ENCODE results near the genes ETFB and ZNF649.

GRCh38 chr19:49997856-49998193 is 27.3 kb downstream of the VRK3 start:
- PRO-cap: no peak

DNA sequence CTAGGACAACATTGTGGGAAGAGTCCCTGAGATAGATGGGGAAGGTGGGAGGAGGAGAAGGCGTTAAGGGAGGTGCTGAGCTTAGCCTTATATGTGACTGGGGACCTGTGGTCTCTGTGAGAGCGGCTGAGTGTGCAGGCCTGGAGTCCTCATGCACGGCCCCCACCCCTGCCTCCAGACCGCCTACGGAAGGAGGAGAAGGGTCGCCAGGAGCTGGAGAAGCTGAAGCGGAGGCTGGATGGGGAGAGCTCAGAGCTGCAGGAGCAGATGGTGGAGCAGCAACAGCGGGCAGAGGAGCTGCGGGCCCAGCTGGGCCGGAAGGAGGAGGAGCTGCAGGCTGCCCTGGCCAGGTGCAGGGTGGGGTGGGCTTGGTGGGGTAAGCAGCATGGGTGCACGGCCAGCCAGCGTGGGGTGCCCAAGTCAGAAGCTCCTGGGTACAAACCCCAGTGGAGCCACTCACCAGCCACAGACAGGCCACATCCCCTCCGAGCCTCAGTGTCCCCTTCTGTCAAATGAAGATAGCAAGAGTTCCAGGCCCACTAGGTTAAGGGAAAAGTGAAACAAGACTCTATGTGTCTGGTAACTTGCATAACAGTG is 56.7 kb downstream of the KCNC3 start:
- PRO-cap: no peak

DNA sequence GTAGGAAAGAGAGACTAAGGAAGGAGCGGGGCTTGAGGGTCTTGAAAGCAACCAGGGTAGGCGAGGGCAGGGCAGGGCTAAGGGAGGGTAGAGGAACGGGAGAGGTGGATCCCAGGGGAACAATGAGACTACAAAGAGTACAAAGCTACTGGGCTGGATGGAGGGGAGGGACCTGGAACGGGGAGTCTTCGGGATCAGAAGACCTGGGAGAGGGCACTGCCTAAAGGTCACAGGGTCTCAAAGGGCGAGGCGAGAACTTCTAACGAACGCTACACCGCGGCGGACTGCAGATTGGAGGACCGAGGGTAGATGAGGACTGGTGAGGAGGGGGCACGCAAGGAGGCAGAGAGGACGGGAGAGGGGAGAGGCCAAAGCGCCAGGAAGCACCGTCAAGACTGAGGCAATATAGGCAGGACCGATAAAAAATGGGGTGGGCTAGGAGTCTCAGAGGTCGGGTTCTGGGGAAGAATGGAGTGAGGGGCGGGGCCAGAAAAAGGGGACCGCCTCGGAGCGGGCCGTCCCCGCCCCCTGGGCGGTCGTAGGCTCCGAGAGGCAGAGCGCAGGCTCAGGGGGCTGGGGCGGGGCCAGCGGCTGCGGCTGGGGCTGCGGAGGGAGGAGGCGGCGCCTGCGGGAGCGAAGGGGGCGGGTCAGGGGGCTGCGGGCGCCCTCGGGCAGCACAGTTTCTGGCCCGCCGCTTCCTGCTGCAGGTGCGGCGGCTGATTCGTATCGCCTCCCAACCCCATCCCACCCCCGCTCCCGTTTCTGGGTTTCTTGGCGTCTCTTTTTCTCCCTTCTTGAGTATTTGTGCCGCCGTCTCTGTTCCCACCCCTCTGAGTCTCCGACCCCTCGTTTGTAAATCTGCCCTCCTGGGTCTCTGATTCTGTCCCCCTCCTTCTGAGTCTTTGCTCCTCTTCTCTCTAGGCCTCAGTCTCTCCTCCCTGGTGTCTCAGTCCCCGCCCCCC is 1.4 kb upstream of the KCNC3 start:
- PRO-cap: bidirectional peak, plus-strand start at position 624 of the sequence, minus-strand start at position 397 of the sequence

GRCh38 chr19:50380211-50380540 is 3.9 kb downstream of the NR1H2 start:
- PRO-cap: no peak

- PRO-cap: no peak
These were observed 8.6 kb upstream of the GARIN5A start for GRCh38 chr19:50485250-50485638.

GRCh38 chr19:50514362-50515330 is 933 bp upstream of the ASPDH start:
- PRO-cap: no peak

- PRO-cap: no peak
These were observed 31.7 kb downstream of the SYT3 start for GRCh38 chr19:50607695-50608612.

DNA sequence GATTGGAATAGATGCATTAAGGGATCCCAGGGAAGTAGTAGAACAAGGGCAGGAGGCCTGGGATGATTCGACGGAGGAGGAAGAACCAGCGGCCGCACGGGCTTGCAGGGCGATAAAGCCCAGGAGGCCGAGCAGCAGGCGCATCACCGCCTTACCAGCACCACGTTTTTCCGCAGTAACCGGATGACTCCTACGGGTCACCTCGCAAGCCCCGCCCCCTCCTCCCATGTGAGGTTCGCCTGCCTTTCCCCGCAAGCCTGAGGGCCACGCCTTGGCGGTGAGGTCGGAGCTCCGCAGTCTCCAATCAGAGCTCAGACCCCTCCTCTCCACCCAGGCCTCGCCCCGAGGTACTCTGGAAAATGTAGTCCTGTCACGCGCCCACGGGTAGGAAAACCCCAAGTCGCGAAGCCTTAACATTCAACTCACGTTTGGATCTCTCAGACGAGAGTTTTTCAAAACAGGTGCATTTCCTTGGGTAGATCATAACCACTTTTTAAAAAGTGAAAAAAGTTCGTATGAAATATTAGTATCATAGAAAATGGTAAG is 5.2 kb downstream of the CLEC11A start:
- PRO-cap: no peak

DNA sequence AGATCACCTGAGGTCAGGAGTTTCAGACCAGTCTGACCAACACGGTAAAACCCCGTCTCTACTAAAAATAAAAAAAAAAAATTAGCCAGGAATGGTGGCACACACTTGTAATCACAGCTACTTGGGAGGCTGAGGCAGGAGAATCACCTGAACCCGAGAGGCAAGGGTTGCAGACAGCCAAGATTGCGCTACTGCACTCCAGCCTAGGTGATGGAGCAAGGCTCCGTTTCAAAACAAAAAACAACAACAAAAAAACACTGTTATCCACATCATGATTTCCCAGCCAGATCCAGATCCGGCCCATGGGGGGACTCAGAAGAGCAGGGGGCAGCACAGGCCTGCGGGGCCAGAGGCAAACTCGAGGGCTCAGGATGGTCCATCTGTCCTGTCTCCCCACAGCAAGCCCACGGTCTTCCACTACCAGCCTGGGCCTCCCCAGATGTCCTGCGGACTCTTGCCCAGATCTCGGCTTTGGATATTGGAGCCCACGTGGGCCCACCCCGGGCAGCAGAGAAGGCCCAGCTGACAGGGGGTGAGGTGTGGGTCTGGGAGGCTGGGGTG is 3.1 kb downstream of the ACP4 start:
- PRO-cap: no peak

- PRO-cap: no peak
These were observed 3.3 kb upstream of the KLK1 start for GRCh38 chr19:50826886-50827379.

DNA sequence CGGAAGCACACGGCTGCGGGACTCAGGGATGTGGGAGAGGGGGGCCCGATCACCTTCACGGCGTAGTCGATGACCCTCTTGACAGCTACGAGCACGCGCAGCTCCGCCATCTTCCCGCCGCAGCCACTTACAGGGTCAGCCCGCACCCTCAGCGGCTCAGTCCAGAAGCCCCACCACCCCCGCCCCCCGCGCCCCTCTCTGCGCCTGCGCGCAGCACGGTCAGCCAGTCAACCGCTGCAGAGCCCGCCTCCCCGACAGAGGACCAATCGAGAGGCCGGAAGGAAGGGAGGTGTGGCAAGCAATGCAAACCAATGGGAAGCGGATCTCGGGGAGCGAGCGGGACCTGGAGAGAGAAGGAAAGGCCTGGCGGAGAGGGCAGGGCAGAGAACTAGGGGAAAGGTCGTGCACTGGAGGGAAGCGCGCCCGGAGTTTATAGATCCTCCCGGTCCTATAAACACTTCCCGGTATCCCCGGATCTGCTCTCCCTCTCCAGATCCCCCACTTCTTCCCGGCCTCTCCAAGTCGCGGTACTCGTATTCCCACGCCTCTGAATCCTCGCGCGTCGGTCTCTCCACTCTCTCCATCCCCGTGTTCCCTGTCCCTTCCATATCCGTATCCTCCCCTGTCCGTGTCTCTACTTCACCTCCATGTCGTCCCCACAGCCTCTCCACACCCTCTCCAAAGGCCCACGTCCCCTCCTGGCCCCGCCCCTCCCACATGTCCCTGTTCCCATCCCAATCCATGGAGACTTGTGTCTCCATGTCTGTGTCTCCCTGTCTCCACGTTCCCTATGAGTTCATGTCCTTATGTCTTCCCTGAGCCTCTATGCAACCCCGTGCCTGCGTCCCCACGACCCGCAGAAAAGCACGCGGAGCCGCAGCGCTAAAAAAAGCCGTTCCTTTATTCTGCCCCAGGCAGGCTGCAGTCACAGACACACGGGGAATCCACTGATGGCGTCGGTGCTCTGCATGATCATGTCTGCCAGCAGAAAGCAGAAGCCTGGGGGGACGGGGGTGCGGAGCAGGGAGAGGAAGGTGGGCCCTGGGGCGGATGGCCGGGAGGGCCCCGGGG is at the start of gene ETFB:
ETFB (minus strand) TSS at position 172 of the 1,071 bp plus-strand sequence.
- PRO-cap: bidirectional peak, plus-strand start at position 348 of the sequence, minus-strand start at position 129 of the sequence

GRCh38 chr19:51602507-51602893 is 27.7 kb downstream of the SIGLEC5 start:
- PRO-cap: no peak

DNA sequence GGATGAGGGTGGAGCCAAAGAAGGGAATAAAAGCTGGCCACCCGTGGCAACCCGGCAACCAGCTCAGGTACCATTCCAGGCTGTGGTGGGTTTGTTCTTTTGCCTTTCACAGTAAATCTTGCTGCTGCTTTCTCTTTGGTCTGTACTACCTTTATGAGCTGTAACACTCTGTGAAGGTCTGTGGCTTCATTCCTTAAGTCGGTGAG is 16.6 kb upstream of the SPACA6 start:
- PRO-cap: no peak

GRCh38 chr19:51745937-51746538 is 5.6 kb downstream of the FPR1 start:
- PRO-cap: no peak

GRCh38 chr19:51800302-51800984 is 5.5 kb downstream of the FPR3 start:
- PRO-cap: no peak

GRCh38 chr19:51904740-51905469 is at the start of gene ZNF649:
TSS of gene ZNF649 (minus strand) at chr19:51905017.
- PRO-cap: no peak

- PRO-cap: no peak
These were observed 913 bp upstream of the ZNF432 start for GRCh38 chr19:52049546-52049955.

DNA sequence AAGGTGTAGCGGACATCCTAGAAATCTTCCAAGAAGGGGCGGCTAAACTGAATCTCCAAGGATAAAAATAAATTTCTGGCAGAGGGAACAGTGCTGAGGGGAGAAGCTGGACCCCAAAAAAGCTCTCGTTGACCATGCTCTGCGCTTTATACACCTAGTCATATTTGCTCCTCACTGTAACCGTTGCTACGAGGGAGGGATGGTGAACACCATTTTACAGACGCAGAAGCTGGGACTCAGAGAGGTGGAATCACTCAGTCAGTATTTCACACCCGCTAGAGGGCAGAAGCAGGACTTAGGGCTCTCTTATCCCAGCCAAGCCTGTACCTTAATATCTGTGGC is 15.6 kb downstream of the PPP2R1A start:
- PRO-cap: no peak

DNA sequence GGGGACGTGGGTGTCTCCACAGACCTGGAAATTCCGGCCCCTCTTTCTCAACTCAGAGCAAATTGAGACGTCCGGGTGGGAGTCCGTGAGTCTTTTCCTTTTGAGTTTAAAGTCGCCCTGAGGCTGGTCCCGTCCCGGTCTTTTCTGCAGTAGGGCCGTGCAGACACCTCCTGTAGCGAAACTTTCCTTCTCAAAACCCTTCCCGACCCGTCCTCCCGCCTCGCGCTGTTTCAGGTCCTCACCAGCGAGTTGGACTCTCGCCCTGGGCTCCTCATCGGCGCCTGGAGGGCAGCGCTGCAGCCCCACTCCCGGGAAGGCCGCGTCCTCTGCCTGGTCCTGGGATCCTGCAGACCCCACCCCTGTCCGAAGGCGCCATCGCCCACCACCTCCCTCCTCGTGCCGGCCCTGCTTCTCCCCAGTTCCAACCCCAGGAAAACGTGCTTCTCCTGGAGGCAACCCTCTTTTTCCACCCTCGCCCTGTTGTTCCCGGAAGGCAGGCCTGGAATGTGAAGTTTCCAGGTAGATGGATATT is 15.0 kb downstream of the ZNF701 start:
- PRO-cap: no peak

GRCh38 chr19:52645001-52645319 is 45.3 kb downstream of the ENSG00000269825 start:
- PRO-cap: no peak

Measured in mesothelial cell of epicardium (in vitro differentiated cells).